Left common carotid artery plus branches (tissue), 1 donor: ENCODE measurements around the genes MAGEA6, CCNQ, AVPR2, ARHGAP4 and OPN1MW3.

- PRO-cap, result no peak
Observed at GRCh38 chrX:152170594-152171124, 32.3 kb upstream of the MAGEA10 start.

GRCh38 chrX:152769539-152769869 is at the start of gene MAGEA6:
MAGEA6 (minus strand) TSS chrX:152769689.
- PRO-cap, result no peak

DNA sequence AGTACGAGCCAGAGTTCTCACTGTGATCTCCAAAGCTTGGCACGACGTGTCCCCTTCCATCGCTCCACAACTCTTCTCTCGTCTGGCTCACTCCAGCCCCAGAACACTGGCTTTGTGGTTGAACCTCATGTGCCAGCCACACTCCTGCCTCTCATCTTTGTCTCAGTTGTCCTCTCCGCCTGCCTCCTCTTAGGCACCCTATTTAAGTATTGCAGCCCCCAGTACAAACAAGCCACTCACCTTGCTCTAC is 1.1 kb downstream of the NSDHL start:
- PRO-cap, result no peak

GRCh38 chrX:152917525-152918231 is 19.8 kb downstream of the ZNF185 start:
- PRO-cap, result no peak

GRCh38 chrX:153370923-153371550 is 30.1 kb downstream of the PNMA6E start:
- PRO-cap, result no peak

DNA sequence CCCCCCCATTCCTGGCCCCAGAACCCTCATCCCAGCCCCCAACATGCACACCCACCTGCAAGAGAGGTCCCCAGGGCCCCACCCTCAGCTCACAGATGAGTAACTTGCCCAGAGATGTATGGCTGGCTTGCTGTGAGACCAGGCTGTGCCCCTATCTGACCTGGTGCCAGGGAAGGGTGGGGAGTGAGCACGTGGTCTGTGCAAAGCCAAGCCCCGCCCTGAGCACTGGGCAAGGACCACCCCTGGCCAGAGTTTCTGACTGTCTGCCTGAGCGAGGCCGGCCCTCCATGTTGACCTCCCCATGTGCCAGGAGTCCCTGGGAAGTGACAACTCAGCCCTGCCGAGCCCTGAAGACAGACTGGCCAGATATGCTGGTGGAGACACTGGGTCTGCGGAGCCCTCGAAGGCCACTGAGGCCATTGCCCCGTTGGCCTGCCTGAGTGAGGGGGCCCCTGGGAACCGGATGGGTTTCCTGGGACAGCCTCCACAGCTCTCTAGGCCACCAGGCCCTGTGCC is 7.2 kb upstream of the BGN start:
- PRO-cap, result no peak

DNA sequence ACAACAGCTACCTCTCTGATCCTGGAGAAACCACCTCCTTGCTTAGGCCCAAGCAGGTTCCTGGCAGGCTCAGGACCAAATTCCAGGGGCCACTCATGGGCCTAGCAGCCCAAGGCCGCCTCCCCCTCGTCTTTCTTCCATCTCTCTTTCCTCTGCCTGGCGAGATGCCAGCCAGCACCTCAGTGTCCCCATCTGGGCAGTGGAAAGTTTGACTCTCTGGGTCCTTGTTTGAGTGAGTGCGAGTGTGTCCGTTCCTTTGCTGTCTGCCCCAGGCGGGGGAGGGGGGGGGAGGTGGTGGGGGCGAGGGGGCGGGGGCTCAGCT is 359 bp upstream of the BGN start:
- PRO-cap, result bidirectional peak, plus-strand start outside the sequence, minus-strand start at position 265 of the sequence

DNA sequence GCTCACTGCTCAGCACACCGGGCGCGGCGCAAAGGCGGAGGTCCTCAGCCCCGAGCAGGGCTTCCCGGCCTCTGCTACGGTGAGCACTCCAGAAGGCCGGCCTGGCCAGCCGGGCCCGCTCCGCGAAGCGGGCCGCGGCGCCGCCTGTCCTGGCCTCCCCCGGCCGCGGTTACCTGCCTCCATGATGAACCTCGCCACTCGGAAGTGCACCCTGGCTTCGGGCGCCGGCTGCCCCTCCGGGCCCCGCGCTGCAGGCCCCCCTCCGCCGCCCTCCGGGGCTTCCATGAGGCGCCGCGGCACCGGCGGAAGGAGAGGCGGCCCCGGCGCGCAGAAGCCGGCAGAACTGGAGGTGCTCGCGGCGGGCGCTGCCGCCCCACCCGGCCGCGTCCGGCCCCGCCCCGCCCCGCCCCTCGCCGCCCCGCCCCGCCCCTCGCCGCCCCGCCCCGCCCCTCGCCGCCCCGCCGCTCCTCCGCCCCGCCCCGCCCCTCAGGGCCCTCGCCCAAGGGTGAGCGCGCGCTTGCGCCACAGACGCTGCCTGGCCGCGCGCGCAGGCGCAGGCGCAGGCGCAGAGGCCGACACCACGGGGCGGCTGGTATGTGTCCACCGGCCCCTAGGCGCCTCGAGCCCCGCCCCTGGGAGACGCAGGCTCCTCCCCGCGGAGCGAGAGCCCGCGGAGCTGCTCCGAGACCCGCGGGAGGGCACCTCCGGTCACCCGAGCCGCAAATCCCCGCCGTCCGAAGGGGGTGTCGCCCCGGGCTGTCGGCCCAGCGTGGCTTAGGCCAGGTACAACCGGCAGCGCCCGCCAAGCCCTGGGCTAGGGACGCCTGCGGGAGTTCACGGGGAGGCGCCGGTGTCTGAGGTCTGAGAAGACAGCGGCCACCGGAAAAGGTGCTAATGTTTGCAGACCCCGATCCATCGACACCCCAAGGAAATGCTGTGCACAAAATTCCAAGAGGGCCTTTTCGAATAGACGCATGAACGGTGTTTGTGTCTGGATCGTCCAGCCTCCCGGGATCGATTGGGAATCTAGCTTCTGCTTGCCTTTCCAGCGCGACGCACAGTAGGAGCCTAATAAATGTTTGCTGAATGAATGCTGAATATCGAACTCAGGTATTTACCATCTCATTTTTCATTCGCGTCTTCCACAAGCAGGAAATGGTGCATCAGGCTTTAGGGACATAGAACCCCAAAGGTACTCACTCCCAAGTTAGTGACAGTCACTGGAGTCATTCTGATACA is at the start of gene CCNQ:
TSS of gene CCNQ (minus strand) at position 351 of the 1,239 bp plus-strand sequence.
- PRO-cap, result unidirectional peak, minus-strand start at position 345 of the sequence; unidirectional peak, minus-strand start at position 395 of the sequence

DNA sequence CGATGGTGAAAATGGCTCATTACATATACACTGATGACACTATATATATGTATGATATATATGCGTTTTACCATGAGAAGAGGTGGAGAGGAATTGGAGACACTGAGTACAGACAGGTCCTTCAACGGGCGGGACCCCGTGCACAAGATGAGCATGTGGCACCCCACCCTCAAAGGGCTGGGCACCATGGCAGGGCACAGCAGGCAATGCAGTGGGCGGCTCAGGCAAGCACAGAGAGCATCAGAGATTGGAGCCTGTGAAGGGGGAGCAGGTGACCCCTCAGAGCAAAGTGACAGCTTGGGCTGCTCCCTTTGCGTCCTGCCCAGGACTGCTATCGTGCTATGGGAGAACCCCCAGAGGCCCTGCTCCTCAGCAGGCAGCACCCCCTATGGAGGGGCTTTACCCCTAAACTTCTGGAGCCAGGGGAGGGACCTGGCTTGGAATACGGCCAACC is 10.3 kb downstream of the SLC6A8 start:
- PRO-cap, result no peak

DNA sequence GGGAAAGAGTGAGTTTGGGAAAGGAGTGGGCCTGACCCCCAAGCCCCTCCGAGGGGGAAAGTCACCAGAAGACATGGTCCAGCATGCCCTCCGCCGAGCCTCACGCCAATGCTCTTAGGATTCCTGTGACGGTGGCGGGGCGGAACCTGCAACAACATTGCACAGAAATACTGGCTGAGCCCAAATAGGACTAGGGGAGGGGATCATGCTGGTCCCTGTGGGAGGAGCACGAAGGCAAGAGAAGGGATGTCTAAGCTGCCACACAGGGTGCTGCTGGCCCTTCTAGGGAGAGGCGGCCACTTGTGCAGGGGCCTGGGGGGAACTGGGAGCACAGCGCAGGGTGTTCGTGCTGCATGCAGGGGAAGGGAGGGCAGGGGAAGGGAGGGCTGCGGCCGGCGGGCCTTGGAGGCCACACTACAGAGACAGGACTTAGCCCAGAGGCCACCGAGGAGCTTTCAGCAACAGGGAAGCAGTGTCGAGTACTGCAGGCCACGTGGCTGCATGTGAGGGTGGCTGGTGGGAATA is 19.2 kb upstream of the PLXNB3 start:
- PRO-cap, result no peak

DNA sequence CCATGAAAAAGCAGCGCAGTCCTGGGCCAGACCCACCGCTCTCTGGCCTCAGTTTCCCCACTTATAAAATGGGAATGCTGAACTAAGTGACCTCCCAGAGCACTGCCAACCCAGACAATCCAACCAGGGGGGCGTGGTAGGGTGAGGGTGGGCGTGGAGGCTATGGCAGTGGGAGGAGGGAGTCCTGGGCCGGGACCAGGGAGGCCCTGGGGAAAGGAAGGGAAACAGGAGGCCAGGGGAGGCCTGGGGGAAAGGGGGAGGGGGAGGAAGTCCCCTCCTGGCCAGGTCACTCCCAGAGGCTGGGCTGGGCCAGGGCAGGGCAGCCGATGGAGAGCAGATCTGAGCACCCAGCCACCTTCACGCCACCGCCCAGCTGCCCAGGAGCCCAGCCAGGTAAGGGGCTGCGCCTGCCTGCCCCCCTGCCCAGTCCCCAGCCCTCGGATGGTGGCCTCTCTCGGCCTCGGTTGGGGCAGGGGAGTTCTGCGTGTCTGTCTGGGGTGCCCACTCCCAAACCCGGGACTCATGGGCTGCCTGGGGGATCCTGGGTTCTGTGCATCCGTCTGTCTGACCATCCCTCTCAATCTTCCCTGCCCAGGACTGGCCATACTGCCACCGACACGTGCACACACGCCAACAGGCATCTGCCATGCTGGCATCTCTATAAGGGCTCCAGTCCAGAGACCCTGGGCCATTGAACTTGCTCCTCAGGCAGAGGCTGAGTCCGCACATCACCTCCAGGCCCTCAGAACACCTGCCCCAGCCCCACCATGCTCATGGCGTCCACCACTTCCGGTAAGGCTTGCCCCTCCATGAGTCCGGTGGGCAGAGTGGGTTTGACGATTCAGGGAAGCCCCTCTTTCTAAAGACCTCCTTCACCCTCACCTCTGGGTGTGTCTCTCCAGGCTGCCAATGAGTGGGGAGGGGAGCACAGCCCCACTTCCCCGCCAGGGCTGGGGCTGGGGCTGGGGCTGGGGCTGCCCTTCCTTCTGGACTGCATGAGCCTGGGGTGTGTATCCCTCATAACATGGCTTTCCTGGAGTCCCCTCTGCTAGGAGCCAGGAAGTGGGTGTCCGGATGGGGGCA is at the start of gene AVPR2:
TSS of gene AVPR2 (plus strand) at position 295 of the 1,083 bp plus-strand sequence.
- PRO-cap, result no peak

- PRO-cap, result no peak
Observed at GRCh38 chrX:153925986-153926736, at the start of gene ARHGAP4. ARHGAP4 (minus strand) TSS chrX:153926264.

DNA sequence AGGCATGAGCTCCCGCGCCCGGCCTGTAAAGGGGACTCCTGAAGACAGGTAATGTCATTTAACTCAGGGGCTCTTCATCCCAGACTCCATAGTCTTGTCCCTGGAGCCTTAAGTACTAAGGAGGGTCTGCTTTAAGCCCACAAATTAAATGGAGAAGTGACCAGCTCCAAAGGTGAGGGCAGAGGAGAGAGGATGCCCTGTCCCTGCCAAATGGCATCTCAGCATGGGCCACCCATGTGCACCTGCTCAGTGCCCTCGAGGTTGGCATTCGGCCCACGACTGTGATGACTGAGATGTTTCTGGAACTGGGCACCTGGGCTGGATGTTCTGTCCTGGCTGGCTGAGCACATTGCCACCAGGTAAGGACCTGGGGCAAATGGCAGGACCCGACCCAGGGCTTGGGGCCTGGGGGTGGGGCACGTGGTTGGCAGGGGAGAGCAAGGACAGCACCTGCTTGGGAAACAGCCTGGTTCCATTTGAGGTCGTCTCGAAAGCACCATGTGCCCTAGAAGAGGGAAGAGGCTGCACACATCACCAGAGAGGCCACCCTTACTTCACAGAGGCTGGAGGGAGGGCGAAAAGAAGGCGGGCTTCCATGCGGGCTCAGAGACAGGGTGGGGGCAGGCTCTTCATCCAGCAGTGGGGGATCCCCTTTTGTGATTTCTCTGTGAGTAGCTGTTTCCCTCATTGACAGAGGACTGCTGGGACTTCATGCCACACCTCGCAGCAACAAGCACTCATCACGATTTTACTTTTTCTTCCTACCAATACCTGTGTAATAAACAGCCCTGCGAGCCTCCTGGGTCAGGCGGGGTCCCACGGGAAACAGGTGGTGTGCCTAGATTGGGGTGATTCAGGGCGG is 11.8 kb downstream of the TMEM187 start:
- PRO-cap, result no peak

- PRO-cap, result no peak
Observed at GRCh38 chrX:154016414-154017010, 3.2 kb downstream of the IRAK1 start.

- PRO-cap, result no peak
Observed at GRCh38 chrX:154017796-154018431, 1.8 kb downstream of the IRAK1 start.

DNA sequence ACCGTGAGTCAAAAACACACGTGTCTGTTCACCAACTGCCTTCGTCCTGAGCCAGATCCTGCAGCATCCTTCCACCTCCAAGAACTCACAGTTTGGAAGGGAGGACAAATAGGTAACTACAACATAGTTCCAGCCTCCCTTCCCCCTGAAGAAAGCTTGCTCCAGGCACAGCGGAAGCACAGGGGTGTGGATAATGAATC is 19.0 kb upstream of the IRAK1 start:
- PRO-cap, result no peak

GRCh38 chrX:154052554-154052997 is 32.9 kb upstream of the IRAK1 start:
- PRO-cap, result no peak

GRCh38 chrX:154121390-154121747 is 22.7 kb upstream of the OPN1LW start:
- PRO-cap, result no peak

GRCh38 chrX:154257218-154257672 is at the start of gene OPN1MW3:
OPN1MW3 (plus strand) TSS chrX:154257582.
- PRO-cap, result no peak

- PRO-cap, result no peak
Observed at GRCh38 chrX:154360492-154360846, 14.0 kb downstream of the FLNA start.